HL-60 (cell line): ENCODE measurements around a stretch of chr3.

GRCh38 chr3:535796-536447 is 339.4 kb downstream of the CHL1 start:
- RRBS: 84% methylated on average over 8 of the region's 48 CpGs

- RRBS: no CpG with 5 or more reads among the region's 30 CpGs
Measured at GRCh38 chr3:2099685-2100121, 1.0 kb downstream of the CNTN4 start.

DNA sequence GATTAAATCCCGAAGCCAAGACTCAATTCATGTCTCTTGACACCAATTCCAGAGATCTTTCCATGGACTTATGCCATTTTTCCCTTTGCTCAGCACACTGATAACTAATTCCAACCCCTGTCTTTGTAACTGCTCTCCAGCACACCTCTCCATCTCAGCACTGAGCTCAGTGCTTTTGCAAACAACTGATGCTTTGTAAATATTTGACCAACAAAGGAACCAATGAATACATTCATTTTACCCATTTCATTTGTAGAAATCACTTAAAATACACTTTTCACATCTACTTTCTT is 249.0 kb downstream of the IL5RA start:
- RRBS: no CpG with 5 or more reads among the region's 1 CpG

DNA sequence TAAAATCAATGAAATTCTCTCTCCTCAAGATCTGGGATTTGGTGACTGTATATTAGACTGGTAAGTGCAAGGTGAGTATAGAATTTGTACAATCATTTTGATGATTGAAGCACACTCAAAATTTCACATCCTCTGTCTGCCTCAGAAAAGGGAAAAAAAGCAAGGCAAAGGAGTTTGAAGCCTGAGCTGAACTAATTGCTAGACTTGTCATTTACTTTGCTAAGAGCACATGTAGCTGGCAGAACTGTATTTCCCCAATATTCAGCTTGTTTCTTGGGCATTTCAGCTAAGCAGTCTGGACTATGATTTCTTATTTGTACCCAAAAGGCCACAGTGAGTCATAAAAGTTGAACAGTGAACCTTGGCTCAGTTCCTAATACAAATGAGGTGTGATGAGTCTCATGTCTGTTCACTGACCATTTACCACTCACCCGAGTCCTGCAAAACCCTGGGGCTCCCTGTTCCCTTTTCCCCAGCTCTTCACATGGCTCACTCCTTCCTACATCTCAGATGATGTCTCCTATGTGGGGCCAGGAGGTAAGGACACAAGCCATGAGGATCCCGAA is 239.5 kb downstream of the IL5RA start:
- RRBS: no CpG with 5 or more reads among the region's 2 CpGs

GRCh38 chr3:3137208-3137751 is 10.5 kb downstream of the TRNT1 start:
- RRBS: no CpG with 5 or more reads among the region's 8 CpGs

DNA sequence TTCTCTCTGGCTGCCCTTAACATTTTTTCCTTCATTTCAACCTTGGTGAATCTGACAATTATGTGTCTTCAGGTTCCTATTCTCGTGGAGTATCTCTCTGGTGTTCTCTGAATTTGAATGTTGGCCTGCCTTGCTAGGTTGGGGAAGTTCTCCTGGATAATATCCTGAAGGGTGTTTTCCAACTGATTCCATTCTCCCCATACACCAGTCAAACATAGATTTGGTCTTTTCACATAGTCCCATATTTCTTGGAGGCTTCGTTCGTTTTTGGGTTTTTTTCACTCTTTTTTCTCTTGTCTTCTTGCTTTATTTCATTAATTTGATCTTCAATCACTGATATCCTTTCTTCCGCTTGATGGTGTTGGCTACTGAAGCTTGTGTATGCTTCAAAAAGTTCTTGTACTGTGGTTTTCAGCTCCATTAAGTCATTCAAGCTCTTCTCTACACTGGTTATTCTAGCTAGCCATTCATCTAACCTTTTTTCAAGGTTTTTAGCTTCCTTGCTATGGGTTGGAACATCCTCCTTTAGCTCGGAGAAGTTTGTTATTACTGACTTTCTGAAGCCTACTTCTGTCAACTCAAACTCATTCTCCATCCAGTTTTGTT is 58.4 kb upstream of the SETMAR start:
- RRBS: no CpG with 5 or more reads among the region's 5 CpGs

DNA sequence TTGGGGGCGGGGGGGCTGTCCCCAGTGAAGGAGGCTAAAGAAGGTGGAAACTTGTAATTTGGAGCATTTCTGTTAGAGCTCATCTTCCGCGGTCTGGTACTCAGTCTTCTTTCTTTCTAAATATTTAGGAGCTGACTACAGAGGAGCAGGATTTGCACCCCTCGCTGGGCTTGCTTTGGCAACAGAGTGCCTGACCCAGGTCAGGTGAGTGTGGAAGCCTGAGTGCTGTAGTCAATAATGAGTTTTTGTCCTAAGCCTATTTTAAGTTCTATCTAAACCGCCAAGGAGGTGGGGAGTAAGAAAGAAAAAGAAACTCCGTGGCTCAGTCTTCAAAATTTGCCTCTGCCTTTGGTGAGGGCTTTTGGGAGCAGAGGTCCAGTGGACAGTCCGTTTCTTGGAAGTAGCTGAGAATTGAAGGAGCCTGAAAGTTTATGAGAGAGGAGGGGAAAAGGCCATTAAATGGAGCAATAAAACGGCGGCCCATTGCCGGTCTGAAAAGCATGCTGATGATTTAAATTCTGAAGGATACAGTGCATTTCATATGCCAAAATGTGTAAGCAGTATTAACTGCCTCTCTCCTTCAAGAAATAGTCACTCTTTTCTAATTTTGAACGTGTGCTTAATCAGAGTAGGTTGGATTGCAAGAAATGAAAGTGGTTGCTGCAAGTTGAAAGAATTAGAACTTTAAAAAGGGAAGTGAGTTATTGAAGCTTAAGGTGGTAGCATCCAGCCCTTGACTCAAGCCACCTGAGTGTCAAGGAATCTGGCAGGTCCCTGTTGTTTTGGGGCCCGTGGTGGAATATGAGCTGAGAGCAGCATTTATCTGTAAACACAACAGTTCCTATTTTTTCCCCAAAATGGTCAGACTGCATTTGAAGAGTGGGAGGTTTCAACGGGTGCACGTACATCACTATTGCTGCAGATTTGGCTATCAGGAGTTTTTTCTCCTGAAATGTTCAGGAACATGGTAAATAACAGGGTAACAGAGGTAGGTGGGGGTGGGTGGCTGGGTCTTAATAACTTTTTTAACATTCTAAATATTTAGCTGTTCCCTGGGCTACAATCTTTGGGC is 1.5 kb downstream of the ITPR1 start:
- RRBS: no CpG with 5 or more reads among the region's 14 CpGs

- RRBS: no CpG with 5 or more reads among the region's 4 CpGs
Measured at GRCh38 chr3:4584959-4585207, 91.7 kb downstream of the ITPR1 start.

DNA sequence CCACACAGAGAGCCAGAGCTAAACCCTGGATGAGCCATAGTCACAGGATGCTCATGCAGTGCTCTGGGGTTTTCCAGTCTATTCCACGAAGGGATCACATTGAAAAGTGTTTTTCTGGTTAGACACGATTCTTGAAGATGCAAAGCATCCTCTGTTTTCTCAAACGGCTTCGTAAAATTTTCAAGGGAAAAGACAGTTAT is 230.0 kb downstream of the ITPR1 start:
- RRBS: no CpG with 5 or more reads among the region's 4 CpGs

- RRBS: no CpG with 5 or more reads among the region's 14 CpGs
Measured at GRCh38 chr3:4759604-4760459, 219.4 kb upstream of the BHLHE40 start.

GRCh38 chr3:4776295-4776953 is 202.8 kb upstream of the BHLHE40 start:
- RRBS: no CpG with 5 or more reads among the region's 8 CpGs

GRCh38 chr3:4782185-4782923 is 196.9 kb upstream of the BHLHE40 start:
- RRBS: no CpG with 5 or more reads among the region's 11 CpGs

DNA sequence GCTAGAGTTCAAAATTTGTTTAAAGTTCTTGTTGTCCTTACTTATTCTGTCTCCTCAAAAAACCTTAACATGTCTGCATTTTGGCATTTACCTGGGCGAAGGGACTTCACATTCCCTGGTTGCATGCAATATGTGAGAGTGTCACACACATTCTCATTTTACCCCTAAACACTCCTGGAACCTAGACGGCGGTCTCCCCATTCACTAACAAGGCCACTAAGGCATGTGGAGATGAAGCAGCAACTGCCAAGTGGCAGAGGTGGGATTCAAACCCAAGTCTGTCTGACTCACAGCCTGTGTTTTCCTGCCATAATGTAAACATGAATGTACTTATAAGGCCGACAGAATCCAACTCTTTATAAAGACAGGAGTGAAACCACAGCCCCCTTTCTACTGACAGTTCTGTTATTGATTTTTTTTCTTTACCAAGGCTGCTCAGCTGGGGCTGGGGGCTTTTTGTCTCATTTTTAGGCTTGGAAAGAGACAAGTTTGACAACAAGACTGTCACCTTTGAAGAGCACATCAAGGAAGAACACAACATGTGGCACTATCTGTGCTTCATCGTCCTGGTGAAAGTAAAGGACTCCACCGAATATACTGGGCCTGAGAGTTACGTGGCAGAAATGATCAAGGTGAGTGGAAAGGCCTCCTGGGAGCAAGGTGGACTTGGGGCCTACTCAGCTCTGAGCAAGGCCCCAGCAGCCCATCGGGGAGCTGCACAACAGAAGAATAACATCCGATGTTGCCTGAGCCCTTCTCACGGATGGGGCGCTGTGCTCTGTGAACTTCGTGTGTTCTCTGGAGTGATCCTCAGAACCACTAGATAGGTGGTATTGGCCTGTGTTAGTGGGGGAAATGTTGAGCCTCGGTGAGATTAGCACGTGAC is 161.4 kb upstream of the BHLHE40 start:
- RRBS: no CpG with 5 or more reads among the region's 14 CpGs

GRCh38 chr3:4828588-4829398 is 150.4 kb upstream of the BHLHE40 start:
- RRBS: no CpG with 5 or more reads among the region's 6 CpGs

DNA sequence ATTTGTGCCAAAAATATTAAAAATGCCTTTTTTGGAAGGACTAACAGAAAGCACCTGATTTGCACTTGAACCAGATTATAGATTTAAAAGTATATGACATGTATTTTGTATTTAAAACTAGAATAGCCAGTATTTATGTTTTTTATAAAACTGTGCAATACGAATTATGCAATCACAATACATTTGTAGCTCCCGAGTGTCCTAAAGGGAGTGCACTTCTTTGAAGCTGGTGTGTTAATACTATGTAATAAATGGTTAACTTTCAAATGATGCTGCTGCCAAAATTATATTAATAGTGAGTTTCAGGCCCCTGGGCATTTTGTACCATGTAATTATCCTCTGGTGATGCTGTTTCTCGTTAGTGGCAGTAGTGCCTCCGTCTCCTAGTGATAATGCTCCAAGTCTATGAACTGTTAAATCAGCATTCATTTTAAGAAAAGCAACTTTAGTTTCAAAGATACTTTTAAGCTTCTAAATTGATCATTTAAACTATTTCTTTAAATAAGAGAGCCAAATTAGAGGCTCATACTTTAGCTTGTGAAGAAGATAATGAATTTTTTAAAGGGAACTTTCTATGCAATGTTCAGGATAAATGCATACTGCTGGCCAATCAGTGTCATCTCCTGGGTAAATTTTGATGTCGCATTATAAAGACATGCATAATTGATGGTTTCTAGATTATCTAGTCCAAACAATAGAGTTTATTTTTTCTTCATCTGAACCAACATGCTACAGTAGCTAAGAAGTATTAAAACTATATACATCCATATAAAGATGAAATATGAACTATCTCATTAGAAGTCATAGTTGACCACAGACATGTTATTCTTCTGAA is 132.6 kb upstream of the BHLHE40 start:
- RRBS: no CpG with 5 or more reads among the region's 5 CpGs

DNA sequence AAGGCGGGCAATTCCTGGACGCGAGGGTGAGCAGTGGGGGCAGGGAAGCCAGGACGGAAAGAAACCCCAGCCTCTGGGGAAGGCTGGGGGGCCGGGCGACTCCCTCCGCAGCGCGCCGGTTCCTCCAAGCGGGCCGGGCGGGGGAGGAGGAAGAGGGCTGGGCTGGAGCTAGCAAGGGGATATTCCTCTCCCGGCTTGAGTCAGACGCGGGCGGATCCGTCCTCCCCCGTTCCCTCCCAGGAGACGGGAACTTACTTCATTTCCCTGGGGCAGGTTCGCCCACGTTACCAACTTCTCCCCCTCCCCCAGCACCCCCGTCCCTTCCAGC is 549 bp upstream of the BHLHE40 start:
- RRBS: 6% methylated on average over 3 of the region's 23 CpGs

DNA sequence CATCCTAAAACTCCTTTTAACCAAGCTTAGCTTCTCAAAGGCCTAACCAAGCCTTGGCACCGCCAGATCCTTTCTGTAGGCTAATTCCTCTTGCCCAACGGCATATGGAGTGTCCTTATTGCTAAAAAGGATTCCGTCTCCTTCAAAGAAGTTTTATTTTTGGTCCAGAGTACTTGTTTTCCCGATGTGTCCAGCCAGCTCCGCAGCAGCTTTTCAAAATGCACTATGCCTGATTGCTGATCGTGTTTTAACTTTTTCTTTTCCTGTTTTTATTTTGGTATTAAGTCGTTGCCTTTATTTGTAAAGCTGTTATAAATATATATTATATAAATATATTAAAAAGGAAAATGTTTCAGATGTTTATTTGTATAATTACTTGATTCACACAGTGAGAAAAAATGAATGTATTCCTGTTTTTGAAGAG is 5.4 kb downstream of the BHLHE40 start:
- RRBS: no CpG with 5 or more reads among the region's 7 CpGs

GRCh38 chr3:5218549-5218924 is 31.0 kb downstream of the EDEM1 start:
- RRBS: no CpG with 5 or more reads among the region's 3 CpGs